Osteocyte (in vitro differentiated cells): ENCODE measurements around a stretch of chr11.

DNA sequence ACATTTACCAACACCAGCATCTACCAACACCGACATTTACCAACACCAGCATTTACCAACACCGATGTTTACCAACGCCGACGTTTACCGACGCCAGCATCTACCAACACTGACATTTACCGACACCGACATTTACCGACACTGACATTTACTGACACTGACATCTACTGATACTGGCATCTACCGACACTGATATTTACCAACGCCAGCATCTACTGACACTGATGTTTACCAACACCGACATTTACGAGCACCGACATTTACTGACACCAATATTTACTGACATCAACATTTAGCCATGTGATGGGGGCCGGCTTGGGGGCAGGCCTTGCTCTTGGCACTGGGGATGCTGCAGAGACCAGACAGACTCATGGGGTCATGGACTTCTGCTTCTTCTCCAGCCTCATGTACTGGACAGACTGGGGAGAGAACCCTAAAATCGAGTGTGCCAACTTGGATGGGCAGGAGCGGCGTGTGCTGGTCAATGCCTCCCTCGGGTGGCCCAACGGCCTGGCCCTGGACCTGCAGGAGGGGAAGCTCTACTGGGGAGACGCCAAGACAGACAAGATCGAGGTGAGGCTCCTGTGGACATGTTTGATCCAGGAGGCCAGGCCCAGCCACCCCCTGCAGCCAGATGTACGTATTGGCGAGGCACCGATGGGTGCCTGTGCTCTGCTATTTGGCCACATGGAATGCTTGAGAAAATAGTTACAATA, 70.9 kb upstream of the PPP6R3 start:
- PRO-cap = no peak

DNA sequence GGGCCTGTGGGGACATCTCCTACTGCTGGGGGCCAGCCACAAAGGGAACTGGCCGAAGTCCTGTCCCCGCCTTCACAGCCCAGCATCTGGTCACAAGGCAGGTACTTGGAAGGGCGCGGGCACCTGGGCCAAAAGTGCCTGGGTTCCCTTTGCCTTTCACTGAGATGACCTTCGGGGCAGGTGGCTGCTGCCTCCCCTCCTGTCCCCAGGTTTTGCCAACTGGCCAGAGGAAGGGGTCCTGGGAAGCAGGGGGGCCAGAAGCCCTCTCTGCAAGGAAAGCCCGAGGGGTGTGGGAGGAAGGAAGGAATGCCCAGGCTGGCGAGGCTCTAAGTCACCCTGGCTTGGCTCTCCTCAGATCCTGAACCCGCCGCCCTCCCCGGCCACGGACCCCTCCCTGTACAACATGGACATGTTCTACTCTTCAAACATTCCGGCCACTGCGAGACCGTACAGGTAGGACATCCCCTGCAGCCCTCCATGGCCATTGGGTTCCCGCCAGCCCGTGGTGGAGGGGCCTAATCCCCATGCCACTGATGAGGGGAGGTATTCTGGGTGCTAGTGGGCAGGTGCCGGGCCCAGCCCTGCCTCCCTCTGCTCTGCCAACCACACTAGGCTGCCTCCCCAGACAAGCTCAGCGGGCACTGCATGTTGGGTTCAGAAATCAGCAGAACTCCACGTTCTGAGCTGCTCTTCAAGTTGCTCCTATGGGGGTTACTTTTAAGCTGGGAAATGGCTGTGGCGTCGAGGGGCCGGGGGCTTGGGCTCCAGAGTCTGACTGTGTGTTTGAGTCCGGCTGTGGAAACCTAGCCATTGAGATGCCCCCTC, 14.3 kb upstream of the PPP6R3 start:
- PRO-cap = no peak

DNA sequence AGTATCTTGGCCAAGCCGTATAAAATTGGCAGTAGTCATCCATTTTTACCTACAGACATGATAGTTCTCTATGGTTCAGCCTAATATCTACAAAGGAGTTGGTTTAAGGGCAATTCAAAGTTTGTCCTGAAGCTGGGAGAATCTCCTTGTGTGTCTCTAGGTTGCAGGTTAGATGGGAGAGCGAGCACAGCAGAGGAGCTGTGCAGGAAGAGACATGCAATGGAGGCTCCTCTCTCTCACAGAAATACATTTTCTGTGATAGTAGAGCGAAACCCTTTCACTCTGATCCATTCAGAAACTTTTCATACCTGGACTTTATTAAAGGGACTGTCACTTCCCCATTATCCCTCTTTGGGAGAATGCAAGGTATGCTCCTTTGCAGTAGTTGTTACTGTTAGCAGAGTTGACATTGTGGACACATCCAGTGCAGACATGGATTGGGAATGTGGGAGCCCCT, 91.6 kb downstream of the PPP6R3 start:
- PRO-cap = no peak

DNA sequence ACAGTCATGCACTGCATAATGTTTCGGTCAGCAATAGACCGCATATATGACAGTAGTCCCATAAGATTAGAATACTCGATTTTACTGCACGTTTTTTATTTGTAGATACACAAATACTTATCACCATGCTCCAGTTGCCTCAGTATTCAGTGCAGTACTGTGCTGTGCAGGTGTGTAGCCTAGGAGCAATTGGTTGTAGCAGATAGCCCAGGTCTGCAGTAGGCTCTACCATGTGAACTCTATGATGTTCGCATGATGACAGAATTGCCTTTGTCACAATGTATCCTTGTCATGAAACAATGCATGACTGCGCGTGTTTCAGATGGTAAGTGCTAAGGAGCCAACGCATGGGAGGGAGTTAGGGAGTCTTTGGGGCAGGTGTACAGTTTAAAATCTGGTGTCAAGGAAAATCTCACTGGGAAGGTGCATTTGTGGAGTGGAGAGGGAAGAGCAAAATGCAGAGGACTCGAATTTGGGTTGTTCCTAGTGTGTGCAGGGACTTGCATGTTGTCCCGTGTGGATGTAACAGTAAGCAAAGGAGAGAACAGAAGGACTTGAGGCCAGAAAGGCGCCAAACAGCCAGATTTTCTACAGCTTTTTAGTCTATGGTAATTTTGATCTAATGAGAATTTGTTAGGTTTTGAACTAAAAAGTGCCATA, 104.5 kb upstream of the GAL start:
- PRO-cap = no peak

- PRO-cap = no peak
Observed at GRCh38 chr11:68815235-68815565, 26.5 kb downstream of the CPT1A start.

DNA sequence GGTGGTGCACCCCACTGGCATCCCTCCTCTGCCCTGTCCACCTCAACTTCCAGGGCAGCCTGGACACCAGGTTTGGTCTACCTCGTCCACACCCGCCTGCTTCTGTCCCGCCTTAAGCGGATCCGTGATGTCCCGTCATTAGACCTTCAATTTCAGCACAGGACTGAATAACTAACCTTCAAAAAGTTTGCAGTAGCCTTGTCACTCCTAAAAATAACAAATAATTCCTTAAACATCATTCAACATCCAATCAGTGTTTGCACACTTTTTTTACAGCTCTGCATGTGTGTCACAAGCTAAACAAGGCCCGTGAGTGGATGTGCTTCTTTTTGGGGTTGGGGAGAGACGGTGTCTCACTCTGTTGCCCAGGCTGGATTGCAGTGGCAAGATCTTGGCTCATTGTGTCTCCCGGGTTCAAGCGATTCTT, 5.2 kb upstream of the MRGPRF start:
- PRO-cap = no peak

- PRO-cap = no peak
Observed at GRCh38 chr11:69061416-69061680, 12.6 kb downstream of the TPCN2 start.

- PRO-cap = unidirectional peak, plus-strand start at chr11:69075721
Observed at GRCh38 chr11:69075104-69075969, 26.6 kb downstream of the TPCN2 start.

DNA sequence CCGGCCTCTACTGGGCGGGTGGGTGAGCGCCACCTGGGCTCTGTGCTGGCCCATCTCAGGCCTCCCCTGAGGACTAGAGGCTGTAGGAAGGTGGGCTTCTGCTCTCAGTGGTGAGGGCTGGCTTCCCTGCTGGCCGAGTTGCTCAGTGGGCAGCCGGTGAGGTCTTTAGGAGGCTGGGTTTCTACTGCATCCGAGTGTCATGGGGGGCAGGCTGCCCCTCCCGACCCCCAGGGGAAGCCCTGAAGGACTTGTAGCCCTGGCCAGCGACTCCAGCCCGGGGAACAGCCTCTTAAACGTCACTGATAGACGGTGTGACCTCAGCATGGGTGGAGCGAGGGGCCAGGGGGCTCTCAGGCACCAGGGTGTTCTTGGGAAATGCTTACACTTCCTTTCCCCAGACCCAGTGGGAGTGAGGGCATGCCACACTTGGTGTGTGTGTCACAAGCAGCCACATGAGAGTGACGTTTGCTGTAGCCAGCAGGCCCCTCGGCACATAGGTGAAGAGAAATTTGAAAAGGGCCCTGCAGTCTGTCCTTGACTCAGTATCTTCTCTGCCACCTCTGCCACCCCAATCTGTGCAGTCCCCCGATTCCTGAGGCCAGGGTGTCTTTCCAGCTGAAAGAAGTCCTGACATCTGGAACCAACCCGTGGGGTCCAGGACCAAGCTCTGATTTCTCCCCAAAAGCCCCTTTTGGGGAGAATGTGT, 30.5 kb downstream of the TPCN2 start:
- PRO-cap = no peak

DNA sequence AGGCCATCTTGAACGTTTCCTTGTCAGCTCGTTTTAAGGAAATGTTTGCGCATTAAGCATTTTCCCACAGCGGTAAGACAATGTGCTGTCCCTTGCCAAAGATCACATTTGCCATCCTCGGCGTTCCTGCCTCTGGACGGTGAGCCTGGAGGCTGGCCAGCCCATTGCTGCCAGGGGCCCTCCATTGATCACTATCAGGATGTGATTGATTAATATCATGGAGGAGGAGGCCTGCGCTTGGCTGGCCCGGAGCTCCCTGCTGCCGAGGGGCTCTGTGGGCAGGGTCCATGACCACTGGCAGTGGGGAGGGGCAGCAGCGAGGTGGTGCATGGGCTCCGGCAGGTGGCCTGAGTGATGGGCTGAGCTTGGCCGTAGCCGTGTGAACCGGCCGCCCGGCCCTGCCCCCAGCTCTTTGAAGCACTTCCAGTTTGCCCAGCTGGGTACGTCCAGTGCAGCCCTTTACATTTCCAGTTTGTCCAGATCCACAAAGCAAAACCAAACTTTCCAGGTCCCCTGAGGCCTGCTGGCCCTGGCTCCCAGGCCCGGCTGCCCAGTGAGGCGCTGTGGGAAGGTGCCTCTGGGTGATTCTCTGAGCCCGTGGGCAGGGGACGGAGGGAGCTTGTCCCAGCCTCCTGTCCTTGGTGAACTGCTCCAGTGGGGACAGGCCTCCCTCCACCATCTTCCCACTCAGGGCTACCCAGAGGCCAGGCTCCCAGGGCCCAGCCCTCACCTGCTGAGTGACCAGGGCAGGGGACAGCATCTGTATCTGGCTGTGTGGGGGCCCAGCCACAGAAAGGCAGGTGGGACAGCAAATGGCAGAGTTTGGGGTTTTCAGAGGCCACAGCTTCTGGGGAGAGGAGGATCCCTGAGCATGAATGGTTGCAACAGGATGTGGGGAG, 49.4 kb upstream of the SMIM38 start:
- PRO-cap = no peak

DNA sequence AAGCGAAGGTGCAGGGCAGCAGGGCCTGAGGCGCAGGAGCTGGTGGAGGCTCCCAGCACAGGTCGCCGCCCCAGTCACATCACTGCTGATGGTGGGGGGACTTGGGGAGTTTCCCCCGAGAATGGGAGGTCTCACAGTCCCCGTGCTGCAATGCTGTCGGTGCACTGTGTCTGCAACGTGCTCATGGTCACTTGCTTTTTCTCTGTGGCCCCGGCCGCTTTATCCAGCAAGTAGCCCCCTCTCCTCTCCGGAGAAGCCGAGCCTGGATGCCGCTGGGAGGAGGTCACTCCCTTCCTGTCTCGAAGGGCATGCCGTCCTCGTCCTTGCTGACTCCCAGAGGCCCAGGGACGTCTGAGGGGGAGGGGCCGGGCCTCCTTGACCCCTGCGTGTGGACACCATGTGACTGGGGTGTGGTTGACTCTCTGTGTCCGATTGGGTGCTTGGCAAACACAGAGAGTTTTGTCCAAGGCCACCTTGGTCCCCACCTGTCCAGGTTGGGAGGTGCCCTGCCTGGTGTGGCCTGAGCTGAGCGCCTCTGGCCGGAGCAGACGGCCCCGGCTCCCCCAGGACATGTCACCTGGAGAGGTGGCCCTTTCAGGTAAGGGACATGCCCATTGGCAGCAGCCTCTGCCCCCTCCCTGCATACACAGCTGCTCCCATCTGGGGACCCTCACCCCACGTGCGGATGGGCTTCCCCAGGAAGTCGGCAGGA, 489 bp upstream of the SMIM38 start:
- PRO-cap = no peak

- PRO-cap = no peak
Observed at GRCh38 chr11:69321992-69322575, 28.1 kb downstream of the MYEOV start.

- PRO-cap = no peak
Observed at GRCh38 chr11:69450495-69450855, 156.5 kb downstream of the MYEOV start.

DNA sequence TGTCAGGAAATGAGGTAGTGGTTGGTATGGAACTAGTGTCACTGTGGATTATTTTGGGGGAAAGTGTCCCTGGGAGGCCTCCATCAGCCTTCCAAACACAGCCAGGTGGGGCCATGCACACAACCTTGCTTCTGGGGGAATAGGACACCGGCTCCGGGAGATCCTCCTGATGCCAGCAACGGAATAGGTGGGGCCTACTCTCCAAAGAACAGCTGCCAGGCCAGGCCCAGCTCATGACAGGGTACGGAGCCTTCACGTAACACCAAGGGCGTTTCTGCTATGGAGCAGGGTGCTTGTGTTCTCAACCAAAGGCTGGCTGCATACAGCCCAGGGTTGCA, 156.9 kb downstream of the MYEOV start:
- PRO-cap = no peak

GRCh38 chr11:69479433-69479737, 161.6 kb upstream of the CCND1 start:
- PRO-cap = no peak

- PRO-cap = no peak
Observed at GRCh38 chr11:69480410-69481001, 160.4 kb upstream of the CCND1 start.

DNA sequence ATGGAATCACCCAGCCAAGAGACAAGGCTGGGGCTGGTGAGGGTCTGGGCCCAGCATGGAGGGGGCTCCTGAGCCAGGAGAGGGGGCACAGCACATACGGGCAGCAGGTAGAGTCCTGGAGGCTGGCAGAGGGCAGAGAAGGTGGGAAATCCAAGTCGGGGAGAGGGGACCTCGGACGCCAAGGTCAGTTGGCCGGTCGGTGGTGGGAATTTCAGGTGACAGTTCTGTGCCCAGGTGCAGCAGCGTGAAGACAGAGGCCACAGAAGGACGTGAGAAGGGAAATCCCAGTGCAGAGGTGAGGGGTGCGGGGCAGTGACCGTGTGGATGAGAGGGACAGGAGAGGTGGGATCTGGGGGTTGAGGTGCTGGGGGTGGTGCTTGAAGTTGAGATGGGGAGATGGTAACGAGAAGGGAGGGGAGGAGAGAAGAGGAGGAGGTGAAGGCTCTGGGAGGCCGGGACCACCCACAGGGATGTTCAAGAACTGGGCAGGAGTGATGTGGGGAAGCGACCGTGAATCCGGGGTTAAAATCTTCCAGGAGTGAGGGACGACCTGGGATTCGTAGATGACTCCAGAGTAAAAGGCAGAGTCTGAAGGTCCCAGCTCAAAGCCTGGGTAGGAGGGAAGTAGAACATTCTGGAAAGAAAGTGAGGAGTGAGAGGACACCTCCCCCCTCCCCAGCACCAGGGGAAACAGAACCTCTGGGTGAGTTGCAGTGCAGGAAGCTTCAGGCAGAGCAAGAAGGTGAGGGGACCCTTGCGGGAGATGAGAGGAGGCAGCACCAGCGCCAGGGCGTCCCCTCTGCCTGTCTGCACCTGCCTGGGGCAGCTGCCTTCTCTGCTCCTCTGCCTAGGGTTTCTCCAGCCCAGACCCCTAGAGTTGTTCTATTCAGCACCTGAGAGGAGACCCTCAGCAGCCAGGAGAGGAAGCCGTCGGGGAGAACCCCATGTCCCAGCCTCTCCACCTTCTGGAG, 110.0 kb upstream of the CCND1 start:
- PRO-cap = no peak

- PRO-cap = no peak
Observed at GRCh38 chr11:69634616-69635183, 6.3 kb upstream of the CCND1 start.

DNA sequence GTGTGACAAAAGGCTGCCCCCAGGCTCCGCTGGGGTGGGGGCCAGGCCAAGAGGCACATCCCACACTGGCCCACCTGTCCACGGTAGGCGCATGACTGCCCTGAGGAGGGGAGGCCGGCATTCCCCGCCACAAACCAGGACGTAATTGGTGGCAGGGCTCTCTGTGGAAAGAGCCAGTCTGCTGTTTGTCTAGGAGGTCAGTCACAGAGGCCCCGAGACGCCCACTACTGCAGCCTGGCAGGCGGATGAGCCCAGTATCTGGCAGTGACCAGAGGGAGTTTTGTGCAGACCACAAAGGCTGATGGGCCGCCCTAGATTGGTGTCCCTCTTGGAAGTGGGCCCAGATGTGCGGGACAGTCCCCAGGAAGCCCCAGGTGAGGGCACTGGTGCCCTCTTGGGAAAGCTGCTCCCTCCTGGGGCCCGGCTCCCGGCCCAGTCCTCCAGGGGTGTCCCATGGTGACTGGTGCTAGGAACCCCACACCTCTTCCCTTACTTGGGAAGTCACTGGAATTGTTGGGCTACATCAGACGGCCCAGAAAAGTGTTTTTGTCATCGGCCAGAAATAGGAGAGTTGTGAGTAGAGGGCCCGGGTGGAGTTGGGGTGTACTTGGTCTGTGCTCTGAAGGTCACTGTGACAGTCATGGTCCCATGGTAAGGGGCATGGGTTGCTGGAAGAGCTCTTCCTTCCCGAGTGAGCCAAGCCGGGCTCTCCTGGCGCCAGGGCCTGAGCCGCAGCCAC, 5.9 kb downstream of the CCND1 start:
- PRO-cap = no peak

DNA sequence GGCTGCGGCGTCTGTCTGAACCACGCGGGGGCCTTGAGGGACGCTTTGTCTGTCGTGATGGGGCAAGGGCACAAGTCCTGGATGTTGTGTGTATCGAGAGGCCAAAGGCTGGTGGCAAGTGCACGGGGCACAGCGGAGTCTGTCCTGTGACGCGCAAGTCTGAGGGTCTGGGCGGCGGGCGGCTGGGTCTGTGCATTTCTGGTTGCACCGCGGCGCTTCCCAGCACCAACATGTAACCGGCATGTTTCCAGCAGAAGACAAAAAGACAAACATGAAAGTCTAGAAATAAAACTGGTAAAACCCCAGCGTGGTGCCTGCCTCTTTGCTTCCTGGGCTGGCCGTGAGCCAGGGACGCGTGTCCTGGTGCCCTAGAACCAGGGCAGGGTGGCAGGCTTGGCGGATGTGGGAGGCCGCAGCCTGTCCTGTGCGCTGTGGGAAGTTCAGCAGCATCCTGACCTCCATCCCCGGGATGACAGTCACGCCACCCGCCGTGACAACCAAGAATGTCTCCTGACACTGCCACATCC, 13.3 kb downstream of the CCND1 start:
- PRO-cap = no peak